Lung (tissue), 4 donors: Measurements from ENCODE around the gene STK17B.

GRCh38 chr2:191024382-191024795 is 10.4 kb upstream of the STAT1 start:
- PRO-cap = no peak
- RAMPAGE, long total RNA = no peak

GRCh38 chr2:191166092-191166695 is 15.4 kb upstream of the STAT4 start:
- PRO-cap = no peak
- RAMPAGE, long total RNA = no peak
- RRBS = no CpG with 5 or more reads among the region's 3 CpGs

- PRO-cap = no peak
- RAMPAGE, long total RNA = no peak
- RRBS = no CpG with 5 or more reads among the region's 4 CpGs
Observed at GRCh38 chr2:191184444-191185193, 33.8 kb upstream of the STAT4 start.

- PRO-cap = no peak
- RAMPAGE, long total RNA = no peak
- RRBS = no CpG with 5 or more reads among the region's 5 CpGs
Observed at GRCh38 chr2:191617360-191618055, 60.4 kb upstream of the NABP1 start.

DNA sequence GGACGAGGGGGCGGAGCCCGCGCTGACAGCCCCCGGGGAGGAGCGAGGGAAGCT is 171 bp upstream of the NABP1 start:
- PRO-cap = no peak
- RAMPAGE, long total RNA = no peak
- RRBS = 5% methylated on average over 2 of the region's 6 CpGs

- PRO-cap = no peak
- RAMPAGE, long total RNA = no peak
- RRBS = no CpG with 5 or more reads among the region's 4 CpGs
Observed at GRCh38 chr2:191683989-191684459, 6.1 kb downstream of the NABP1 start.

DNA sequence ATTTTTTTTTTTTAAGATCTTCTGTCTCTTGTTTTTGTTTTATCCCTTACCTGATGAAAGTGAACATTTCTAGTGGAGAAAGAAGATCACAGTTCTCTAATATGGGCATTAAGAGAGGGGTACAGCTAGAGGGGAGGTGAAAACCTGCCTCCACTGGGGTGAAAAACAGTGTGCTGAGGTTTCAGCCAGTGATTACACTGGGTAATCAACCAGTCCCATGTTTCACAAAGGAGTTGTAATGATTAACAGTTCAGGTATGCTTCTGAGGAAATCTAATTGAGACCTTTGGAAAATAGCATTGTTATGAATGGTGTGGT is 11.3 kb downstream of the NABP1 start:
- PRO-cap = no peak
- RAMPAGE, long total RNA = no peak

GRCh38 chr2:191836550-191837166 is 10.2 kb downstream of the CAVIN2 start:
- PRO-cap = no peak
- RAMPAGE, long total RNA = no peak
- RRBS = no CpG with 5 or more reads among the region's 13 CpGs

- PRO-cap = no peak
- RAMPAGE, long total RNA = no peak
- RRBS = 3% methylated on average over 22 of the region's 38 CpGs
Observed at GRCh38 chr2:192194345-192194812, 354 bp downstream of the TMEFF2 start.

DNA sequence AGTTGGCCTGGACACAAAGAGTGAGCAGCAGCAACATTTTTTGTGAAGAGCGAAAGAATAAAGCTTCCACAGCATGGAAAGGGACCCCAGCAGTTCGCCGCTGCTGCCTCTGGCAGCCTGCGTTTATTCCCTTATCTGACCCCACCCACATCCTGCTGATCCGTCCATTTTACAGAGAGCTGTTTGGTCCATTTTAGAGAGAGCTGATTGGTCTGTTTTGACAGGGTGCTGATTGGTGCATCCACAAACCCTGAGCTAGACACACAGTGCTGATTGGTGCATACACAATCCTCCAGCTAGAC is 1567.1 kb upstream of the SLC39A10 start:
- PRO-cap = no peak
- RAMPAGE, long total RNA = no peak
- RRBS = no CpG with 5 or more reads among the region's 5 CpGs

- PRO-cap = bidirectional peak, plus-strand start at chr2:196171771, minus-strand start at chr2:196171578
- RAMPAGE, long total RNA = no peak
- RRBS = under 1% methylated on average over 30 of the region's 103 CpGs
Observed at GRCh38 chr2:196171013-196171995, at the start of gene STK17B. Gene STK17B, minus strand, starts transcription at chr2:196171578.

DNA sequence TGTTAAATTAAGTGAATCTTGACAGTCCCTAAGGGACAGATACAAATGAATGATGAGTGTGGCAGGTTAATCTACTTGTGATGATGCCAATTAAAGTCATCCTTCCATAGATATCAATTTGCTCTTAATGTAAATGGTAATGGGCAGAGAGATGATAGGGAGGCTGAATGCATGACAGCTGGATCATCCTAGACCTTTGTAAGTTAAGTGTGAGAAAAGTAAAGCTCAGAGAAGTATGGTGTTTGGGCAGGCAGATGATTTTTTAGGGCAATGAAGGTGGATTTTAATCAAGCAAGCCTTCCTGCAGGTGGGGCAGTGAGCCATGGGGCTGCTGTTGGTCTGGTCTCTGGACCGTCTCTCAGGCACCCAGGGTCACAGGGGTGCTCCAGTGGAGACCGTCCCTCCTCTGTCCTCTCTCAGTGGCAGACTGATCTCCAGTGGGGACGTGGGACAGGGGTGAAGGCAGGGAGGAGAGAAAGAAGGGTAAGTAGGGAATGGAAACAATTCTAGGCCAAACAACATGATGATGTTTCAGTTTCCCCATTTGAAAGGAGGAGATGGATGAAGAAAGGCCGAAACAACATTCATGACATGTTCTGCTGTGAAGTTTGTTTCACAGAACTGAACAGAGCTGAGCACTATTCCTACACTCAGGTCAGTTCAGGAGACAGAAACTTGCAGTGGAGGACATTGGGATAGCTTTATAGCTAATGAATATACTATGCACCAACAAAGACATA is 69.9 kb upstream of the STK17B start:
- PRO-cap = no peak
- RAMPAGE, long total RNA = no peak
- RRBS = no CpG with 5 or more reads among the region's 4 CpGs

DNA sequence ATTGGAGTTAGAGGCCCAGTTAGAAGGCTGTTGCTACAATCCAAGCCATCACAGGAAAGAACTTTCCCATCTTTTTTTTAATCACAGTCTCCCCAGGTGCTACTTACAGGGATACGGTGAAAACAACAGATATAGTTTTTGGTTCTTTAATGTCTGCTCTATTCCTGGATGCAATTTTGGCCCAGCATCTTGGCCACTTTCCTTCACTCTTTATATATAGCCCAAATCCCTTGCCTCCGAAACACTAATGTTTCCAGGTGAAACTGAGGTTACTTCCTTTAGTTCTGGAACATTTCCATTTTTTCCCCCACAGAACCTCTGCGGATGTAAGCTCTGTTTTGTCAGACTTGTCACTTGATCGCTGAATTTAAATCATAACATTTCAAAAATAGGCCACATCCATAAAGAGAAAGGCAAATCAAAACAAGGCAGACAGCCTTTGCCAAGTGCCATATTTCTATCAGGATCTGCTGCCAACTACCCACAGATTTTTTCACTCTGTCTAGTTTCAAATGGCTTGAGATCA is 115.1 kb downstream of the ANKRD44 start:
- PRO-cap = no peak
- RAMPAGE, long total RNA = no peak
- RRBS = no CpG with 5 or more reads among the region's 4 CpGs

GRCh38 chr2:197211857-197212217 is 98.7 kb downstream of the ANKRD44 start:
- PRO-cap = no peak
- RAMPAGE, long total RNA = no peak
- RRBS = no CpG with 5 or more reads among the region's 4 CpGs

GRCh38 chr2:197250026-197250547 is 60.5 kb downstream of the ANKRD44 start:
- PRO-cap = no peak
- RAMPAGE, long total RNA = no peak
- RRBS = no CpG with 5 or more reads among the region's 5 CpGs

- PRO-cap = no peak
- RAMPAGE, long total RNA = no peak
- RRBS = no CpG with 5 or more reads among the region's 1 CpG
Observed at GRCh38 chr2:197307326-197307762, 3.2 kb downstream of the ANKRD44 start.

DNA sequence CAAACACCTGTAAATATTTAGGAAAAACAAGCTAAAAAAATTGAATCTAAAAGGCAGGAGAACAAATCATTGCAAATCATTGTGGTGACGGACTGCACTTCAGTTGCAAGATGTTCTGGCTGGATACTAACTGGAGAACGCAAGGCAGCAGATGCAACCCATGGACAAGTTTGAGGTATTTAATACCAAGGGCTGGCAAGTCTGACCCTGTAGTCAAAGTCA is 1.3 kb downstream of the ANKRD44 start:
- PRO-cap = no peak
- RAMPAGE, long total RNA = no peak
- RRBS = no CpG with 5 or more reads among the region's 2 CpGs

DNA sequence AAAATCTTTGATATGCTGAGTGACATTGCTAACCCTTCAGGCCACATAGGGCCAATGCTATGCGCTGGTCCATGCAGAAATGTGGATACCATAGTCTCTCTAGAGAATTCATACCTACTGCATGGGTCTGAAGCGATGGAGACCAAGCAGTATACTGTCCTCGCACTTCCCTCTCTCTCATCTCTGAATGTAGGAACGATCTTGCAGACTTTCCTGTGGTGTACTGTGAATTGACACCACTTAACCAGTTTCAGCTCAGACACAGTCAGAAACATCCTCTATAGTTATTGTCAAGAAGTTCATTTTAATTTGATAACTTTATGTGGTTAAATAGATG is 17.9 kb upstream of the ANKRD44 start:
- PRO-cap = no peak
- RAMPAGE, long total RNA = no peak
- RRBS = no CpG with 5 or more reads among the region's 4 CpGs

DNA sequence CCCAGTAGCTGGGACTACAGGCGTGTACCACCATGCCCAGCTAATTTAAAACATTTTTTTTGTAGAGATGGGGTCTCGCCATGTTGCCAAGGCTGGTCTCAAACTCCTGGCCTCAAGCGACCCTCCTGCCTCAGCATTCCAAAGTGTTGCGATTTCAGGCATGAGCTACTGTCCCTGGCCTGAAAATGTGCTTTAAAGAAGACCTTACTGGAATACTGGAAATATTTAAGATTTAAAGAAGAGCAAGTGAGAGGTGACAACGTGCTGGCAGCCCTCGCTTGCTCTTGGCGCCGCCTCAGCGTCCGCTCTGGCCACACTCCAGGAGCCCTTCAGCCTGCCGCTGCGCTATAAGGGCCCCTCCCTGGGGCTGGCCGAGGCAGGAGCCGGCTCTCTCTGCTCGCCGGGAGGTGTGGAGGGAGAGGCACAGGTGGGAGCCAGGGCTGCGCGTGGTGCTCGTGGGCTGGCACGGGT is 3.0 kb upstream of the COQ10B start:
- PRO-cap = no peak
- RAMPAGE, long total RNA = no peak
- RRBS = no CpG with 5 or more reads among the region's 20 CpGs

- PRO-cap = no peak
- RAMPAGE, long total RNA = no peak
- RRBS = no CpG with 5 or more reads among the region's 7 CpGs
Observed at GRCh38 chr2:197454793-197455575, 1.6 kb downstream of the COQ10B start.